UCH-1 (cell line): ENCODE data around the genes UBQLN4 and SLC25A44.

DNA sequence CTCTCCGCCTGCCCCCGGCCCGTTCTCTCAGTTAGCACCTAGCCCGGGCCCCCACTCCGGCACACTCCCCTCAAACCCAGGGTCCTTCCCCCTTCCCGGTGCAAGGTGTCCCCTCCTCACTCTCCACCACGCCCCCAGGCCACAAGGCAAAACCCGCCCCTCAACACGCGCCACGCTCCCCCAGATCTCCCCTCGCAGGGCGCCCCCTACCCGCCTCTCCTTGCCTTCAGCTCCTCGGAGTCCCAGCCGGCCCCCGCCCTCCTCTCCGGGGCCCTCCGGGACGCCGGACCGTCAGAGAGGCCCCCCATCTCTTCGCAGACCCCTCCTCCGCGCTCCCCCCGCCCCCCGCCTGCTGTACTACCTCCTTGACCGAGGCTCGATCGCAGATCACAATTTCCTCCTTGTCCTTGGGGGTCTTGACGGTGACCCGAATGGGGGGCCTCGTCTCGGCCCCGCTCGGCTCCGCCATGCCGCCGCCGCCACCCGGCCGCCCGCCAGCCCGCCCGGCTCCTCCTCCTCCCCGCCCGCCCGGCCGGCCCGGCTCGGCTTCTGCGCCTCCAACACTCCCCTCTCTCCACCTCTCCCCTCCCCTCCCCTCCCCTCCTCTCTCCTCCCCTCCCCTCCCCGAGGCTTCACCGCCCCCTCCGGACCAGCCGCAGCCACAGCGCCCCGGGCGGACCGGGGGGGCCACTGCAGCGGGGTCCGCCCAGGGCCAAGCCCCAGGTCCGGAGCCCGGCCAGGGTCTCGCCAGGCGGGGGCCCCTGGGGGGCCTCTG is at the start of gene UBQLN4:
Gene UBQLN4, minus strand, starts transcription at position 566 of the 775 bp plus-strand sequence.
- RRBS, result 8% methylated on average over 10 of the region's 66 CpGs

DNA sequence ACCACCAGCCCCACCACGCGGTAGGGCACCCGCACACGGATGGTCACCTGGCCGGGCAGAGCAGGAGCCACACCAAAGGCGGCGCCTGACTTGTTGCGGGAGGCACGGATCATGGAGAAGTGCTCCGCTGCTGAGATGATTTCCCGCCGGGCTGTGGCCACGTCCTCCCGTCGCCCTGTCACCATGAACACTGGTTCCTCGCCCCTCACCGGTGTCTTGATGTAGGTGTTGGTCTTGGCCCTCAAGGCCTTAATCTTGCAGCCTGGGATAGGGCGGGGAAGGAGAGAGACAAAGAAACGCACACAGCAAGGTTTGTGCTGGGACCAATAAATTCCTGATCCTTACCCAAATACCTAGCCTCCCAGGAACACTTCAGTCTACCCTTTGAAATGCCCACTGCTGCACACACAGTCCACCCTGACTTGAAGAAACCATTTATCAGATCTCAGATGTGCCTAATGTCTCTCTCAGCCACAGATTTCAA is 4.8 kb downstream of the MEX3A start:
- RRBS, result 88% methylated on average over 11 of the region's 19 CpGs

DNA sequence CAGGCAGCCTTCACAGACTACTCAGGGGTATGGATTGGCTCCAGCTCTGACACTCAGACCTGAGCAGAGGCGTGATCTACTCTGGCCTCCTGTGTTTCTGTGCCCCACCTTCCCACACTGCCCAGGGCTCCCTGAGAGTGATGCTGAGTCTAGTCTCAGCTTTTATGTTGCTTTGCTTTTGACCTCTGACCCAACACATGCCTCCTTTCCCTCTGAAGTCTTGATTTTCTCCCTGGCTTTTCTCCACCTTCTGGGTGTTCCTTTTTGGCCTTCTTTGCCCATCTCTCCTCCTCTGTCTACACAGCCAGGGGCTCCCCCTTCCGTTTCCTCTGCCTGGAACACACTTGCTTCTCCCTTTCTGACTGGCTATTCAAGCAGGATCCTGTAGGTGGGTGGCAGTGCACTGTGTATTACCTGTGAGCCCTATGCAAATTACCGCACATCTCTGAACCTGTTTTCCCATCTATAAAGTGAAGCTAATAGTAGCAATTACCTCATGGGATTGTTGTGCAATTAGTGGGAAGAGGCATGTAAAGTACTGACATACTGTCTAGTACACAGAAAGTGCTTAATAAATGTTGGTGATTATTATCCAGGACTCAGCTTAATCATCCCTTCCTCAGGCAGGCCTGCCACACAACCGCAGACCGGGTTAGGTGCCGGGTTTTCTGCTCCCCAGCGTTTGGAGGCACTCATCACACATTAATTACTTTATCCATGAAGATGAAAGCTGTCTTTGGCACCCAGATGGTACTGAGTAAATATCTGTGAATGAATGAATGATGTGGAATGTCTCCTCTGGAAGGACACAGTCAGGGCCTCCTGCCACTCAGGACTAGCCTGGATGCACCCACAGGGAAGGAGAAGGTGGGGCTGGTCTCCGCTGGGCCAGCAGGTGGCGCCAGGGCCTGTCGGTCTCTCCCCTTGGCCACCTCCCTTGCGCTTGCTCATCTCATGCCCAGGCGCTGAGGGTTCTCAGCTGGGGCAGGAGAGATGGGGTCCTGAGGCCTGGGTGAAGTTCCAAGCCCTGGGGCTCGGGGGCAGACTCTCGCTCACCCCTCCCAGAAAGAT is 14.0 kb upstream of the MEX3A start:
- RRBS, result no CpG with 5 or more reads among the region's 14 CpGs

- RRBS, result no CpG with 5 or more reads among the region's 4 CpGs
Measured at GRCh38 chr1:156112413-156112911, 2.0 kb upstream of the LMNA start.

GRCh38 chr1:156114057-156114651 is 357 bp upstream of the LMNA start:
- RRBS, result no CpG with 5 or more reads among the region's 10 CpGs

GRCh38 chr1:156128702-156129458 is 14.4 kb downstream of the LMNA start:
- RRBS, result 6% methylated on average over 2 of the region's 6 CpGs

DNA sequence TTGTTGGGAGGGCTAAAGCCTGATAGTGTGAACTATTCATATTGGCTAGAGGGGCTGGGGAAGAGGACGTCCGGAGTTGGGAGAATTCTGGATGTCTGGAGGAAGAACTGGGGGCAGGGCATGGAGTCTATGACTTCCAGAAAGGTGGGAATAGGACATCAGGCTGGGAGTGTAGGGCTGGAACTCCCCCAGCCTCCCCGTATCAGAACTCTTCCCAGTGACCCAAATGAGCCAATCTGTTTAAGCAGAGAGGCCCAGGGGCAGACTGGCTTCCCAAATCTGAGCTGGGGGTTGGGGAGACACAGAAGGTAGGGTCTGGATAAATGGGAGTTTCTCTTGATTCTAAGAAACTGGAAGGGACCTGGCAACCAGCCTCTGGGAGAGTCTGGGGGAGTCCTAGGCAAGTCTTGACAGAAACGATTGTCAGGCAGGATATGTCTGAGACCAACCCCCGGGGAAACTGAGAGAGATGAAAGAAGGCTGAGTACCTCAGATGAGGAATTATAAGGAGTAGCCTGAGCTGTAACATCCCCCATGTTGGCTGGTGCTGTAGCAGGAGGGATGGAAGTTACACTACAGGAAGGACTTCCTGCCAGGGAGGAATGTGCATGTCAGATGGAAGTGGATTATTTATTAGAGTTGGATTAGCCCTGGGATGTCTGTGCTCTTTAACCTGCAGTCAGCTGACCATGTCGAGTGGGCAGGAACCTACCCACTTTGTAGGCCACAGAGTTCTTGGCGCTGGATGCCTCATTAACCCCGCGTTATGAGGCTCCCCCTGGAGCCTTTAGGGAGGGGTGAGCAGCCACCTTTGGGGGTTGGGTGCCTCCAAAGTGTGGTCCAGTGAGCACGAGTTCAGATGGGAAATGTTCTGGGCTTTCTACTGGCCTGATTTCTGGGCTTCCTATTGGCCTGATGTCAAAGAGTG is 942 bp upstream of the SEMA4A start:
- RRBS, result no CpG with 5 or more reads among the region's 10 CpGs

DNA sequence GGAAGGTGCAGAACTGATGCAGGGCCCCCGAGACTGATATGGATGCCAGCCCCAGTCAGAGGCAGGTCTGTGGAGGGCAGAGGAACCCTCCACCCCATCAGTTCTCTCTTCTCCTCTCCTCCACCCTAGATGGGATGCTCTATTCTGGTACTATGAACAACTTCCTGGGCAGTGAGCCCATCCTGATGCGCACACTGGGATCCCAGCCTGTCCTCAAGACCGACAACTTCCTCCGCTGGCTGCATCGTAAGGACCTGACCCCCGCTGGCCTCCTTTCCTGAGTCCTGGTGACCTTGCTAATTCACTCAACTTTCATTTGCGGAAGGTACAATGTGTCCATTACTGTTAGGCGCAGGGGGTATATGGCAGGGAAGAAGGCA is 6.9 kb downstream of the SEMA4A start:
- RRBS, result no CpG with 5 or more reads among the region's 8 CpGs

DNA sequence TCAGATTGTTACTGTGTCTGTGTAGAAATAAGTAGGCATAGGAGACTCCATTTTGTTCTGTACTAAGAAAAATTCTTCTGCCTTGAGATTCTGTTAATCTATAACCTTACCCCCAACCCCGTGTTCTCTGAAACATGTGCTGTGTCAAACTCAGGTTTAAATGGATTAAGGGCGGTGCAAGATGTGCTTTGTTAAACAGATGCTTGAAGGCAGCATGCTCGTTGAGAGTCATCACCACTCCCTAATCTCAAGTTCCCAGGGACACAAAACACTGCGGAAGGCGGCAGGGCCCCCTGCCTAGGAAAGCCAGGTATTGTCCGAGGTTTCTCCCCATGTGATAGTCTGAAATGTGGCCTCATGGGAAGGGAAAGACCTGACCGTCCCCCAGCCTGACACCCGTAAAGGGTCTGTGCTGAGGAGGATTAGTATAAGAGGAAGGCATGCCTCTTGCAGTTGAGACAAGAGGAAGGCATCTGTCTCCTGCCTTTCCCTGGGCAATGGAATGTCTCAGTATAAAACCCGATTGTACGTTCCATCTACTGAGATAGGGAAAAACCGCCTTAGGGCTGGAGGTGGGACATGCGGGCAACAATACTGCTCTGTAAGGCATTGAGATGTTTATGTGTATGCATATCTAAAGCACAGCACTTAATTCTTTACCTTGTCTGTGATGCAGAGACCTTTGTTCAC is 12.3 kb upstream of the SLC25A44 start:
- RRBS, result no CpG with 5 or more reads among the region's 12 CpGs

GRCh38 chr1:156182391-156182720 is 11.5 kb upstream of the SLC25A44 start:
- RRBS, result no CpG with 5 or more reads among the region's 2 CpGs

- RRBS, result 2% methylated on average over 11 of the region's 69 CpGs
Measured at GRCh38 chr1:156193459-156194535, at the start of gene SLC25A44. Gene SLC25A44 (plus strand): TSS chr1:156194104.

- RRBS, result no CpG with 5 or more reads among the region's 7 CpGs
Measured at GRCh38 chr1:156246922-156247297, 946 bp downstream of the PAQR6 start.

DNA sequence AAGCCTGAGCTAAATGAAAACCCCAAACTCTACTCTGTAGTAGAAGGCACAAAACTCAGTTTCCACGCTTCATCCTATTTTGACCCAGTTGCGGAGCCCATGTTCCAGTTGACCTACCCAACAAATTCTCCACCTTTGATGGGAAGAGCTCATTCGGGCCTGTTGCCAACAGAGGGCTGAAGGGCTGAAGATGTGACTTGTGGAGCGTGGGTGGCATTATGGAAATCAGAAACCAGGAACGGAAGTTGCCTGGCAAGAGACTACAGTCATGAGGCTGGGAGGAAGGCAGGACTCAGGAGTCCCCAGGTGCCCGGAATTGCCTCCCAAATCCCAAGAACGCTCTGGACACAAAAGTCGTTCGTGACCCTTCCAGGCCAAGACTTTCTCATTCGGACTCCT is 950 bp downstream of the SMG5 start:
- RRBS, result no CpG with 5 or more reads among the region's 10 CpGs

GRCh38 chr1:156420677-156421055 is 51.7 kb downstream of the RHBG start:
- RRBS, result 23% methylated on average over 13 of the region's 33 CpGs

DNA sequence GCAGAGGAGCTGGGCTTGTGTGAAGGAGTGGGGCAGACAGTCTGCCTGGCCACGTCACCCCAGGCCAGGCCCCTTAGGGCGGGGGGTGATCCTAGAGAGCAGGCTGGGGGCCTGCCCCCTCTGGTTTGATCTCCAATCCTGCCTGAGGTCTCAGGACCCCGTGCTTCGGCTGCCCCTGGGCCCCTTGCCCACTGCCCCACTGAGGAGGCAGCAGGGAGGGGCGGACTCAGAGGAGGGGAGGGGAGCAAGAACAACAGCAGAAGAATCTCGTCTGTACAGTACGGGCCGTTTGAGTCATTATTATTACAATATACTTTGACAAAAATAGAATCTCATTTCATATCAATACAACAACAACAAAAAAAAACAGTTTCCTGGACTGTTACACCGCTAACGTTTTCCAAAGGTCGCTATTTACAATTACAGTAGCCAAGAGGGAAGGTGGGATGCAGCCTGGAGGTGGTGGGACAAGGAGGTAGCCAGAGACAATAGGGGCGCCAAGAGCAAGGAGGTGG is 34.6 kb downstream of the MEF2D start:
- RRBS, result no CpG with 5 or more reads among the region's 12 CpGs

DNA sequence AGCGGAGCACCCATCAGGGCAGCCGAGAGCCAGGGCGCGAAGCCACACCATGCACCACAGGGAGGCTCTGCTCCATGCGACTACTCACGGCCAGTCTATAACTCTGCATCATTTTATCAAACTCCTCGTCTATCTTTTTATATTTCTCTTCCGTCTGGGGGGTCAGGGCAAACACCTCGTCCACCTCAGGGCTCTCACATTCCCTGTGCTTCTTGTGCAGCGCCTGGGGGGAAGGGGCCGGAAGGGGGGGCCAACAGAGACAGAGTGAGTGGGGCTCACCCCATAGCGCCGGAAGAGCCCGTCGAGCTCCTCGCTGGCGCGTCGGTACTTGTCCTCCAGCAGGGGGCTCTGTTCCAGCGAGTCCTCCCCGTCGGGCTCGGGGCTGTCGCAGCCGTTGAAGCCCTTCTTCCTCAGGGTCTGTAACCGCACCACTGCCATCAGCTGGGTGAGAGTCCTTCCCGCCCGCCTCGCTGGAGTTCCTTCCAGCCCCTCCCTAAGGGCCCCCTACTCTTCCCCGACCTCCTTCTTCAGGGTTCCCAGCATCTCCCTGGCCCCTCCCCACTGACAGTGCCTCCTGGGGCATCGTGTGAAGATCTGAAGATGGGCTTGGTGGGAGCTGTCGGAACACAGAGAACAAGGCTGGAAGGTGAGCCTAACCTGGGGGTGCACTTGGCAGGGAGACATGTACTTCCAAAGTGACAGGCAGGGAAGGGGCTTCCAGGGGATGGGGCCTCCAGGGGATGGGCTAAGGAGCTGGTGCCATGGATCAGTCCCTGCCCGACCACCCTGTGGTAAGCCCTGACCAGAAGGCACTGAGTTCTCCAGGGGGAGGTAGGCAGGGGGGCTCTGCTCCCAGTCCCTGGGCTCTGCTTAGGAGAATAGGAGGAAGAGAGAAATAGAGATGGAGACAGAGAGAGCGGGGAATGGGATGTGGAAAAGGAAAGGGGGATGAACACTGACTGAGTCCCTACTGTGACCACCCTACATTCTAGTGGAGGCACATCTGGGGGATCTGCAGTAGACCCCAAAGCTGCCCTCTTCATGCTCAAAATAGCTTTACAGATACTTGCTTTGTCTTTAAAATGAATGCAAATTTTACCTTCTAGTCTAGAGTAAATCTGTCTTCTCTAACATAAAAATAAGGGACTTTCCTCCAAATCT is 19.6 kb downstream of the MEF2D start:
- RRBS, result 46% methylated on average over 3 of the region's 34 CpGs

- RRBS, result no CpG with 5 or more reads among the region's 14 CpGs
Measured at GRCh38 chr1:156483195-156483693, 17.3 kb downstream of the MEF2D start.

DNA sequence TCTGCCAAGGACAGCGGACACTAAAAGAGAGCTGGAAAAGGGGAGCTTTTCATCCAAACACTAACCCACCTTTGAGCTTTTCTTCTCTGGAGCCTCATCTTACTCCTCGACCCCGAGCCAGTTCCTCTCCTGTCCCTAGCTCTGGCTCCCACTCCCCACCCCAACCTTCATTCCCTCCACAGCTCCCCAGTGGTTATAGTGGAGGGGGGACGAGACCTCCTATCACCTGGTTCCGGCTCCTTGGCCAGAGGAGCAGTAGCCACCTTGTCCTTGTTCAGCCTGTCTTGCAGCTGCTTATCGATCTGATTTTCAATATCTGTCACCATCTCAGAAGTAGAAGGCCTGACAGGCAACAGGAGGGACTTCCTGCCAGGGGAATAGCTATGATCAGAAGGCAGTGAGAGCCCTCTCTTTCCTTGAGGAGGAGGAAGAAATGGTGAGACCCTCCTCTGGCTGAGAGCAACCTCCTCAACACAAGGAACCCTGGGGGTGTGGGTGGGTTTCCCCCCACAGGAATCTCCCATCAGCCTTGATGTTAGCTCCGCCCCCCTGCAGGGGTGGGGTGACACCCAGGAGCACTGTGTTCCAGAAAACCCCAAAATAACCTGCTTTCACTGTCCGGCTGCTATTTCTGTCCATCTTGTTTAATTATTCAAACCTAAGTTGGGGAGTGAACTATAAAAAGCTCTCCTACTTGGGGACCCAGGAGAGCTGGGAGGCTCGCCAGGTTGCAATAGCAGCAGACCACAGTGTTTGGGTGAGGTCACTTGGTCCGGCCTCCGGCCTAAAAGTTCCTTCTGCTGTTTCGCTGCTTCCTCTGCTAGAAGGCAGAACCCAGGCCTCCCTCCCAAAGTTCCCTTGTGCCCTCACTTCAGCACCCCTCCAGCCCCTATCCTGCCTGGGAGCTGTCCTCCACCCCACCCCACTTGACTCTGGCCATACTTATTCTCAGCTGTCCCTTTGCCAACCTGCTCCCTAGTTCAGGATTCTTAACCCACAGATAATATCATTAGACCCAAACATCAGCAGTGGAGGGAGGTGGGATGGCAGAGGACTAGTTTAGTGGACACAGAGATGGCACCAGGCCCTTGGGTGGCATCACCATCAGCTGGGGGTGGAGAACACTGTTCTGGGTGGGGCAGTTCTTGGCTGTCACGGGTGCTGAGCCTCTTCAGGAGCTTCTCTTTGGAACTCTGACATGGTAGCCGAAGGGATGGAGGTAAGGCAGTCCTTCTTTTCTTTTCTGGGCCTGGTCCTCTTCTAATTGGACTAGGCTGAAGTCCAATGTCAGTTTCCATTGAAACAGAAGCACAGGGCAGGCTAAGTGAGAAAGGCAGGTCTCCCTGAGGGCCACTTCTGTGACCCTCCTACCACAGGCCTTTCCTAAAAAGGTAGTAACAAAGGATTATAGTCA is 7.9 kb upstream of the MEF2D start:
- RRBS, result no CpG with 5 or more reads among the region's 14 CpGs

- RRBS, result no CpG with 5 or more reads among the region's 11 CpGs
Measured at GRCh38 chr1:156509576-156510230, 9.1 kb upstream of the MEF2D start.

DNA sequence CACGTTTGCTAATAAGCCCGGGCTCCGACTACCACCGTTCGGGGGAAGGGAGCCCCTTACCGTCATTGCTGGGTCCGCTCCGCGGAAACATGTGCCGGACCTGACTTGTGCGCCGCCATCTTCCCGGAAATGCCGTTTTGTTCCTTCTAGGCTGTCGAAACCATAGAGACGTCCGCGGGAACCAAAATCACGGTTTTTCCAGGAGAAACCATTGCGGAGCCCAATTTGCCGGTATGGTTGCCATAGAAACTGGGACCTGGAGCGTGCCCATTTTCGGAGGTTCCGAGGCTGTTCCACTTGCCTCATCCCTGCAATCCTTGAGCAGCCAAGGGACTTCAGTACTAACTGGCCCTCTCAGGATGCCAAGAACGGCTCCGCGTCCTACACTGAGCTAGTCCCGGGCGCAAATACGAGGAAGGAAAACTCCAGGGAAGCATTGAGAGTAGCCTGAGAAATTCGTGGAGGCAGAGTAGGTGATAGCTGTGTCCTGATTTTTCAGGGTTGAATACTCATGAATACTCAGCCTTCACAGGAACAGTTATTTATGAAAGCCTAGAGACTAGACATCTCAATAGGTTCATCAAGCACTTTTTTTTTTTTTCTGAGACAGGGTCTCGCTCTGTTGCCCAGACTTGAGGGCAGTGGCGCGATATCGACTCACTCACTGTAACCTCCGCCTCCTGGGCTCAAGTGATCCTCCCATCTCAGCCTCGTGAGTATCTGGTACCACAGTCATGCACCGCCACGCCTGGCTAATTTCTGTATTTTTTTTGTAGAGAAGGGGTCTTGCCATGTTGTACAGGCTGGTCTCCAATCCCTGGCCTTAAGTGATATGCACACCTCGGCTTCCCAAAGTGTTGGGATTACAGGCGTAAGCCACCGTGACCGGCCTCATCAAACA is 10.0 kb downstream of the NAXE start:
- RRBS, result 3% methylated on average over 14 of the region's 43 CpGs